MCF 10A (cell line): ENCODE results near the genes IQGAP3 and NAXE.

DNA sequence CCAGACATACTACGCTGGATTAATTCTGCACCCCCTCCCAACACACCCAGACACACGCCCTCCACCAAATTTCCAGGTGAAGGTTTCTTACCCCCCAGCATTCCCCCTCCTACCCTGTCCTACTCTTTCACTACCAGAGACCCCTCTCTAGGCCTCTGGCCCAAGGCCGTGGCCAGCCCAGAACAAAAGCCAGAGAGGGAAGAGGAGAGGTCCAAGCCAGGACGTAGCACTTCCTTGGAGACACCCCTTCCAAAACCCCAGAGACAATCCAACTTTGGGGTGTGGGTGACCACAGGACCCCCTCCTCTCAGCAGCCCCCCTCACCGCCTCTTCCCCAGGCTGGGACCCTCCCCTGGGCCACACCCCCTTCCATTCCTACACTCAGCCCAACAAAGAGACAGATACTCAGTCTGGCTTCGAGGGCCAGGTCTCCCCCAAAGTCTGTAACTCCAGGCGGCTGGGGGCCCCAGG lies 1.6 kb downstream of the MEX3A start:
- PRO-cap: no peak
- RRBS: no CpG with 5 or more reads among the region's 7 CpGs

DNA sequence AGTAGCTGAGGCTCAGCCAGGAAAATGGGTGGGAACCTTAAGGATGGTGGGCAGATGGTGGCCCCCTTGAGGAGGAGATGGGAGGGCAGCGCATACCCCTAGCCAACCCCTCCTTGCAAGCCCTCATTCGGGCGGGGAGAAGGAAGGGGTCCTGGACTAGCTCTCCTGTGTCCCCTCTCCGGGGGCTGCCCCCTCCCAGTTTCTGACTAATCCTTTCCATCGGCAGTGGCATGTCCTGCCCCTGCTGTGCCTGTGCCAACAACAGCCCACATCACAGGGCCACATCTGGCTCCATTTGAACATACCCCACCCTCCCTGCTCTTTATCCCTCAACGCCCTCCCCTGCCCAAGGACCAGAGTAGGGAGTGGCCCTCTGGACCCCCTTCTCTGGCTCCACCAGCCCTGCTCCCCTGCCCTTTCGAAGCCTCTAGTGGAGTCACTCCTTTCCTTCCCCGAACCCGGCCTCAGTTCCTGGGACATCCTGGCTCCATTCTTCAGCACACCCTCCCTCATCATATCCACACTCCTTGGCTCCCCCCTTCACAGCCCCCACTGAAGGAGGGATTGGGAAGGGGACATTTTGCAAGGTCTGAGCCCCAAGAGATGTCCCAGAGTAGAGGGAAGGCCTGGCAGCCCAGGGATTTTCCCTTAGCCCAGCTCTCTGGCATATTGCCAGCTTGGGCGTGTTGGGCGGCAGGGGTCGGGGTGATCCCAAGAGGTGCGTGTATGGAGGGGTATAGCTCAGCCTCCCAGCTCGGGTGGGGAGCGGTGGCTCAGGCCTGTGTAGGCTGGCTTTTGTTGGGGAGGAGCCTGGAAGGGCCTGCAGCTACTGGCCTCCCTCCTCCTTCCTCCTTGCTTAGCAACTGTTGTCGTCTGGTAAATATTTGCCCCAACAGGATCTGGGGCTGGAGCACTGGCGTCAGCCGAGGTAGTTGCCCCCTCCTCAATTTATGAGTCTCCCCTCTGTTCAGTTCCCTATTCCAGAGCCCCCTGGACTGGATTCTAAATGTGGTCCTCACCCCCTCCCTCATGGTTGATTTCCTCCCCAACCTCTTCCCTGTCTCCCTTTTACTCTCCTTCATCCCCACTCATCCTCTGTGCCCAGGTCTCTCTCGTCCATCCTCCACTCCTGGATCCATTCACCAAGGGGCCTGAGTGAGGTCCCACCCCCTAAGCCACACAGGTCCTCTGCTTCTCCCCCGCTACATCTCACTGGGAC lies 10.6 kb upstream of the LMNA start:
- PRO-cap: bidirectional peak, plus-strand start at position 895 of the sequence, minus-strand start at position 755 of the sequence
- RRBS: no CpG with 5 or more reads among the region's 20 CpGs

DNA sequence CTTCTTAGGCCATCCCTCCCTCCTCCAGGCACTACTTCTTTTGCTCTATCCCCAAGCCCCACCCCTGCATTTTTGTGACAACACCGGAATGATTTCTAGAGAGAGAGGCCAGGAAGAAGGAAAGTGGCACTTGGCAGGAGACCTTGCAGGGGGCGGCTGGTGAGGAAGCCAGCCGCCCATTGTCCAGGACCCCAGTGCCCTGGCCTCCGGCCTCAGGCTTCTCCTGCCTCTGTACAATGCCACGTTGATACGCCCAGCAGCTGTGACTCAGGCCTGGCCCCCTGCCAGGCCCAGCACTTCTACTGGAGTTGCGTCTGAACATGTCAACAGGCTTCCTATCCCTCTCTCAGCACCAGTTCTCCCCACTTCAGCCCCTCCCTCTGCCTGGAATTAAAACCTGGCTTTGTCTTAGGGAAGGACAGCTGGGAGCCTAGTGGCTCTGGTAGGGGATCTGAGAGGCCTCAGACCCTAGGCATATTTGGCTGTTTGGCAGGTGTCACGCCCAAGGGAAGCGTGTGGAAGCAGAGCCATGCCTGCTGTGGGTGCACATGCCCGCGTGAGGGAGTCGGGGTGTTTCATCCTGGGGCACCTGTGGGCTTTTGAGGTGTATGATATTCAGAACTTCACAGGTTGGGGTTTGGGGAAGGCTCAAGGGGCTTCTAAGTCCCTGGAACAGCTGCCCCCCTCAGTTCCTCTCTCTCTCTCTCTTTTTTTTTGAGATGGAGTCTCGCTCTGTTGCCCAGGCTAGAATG lies 9.3 kb downstream of the LMNA start:
- PRO-cap: bidirectional peak, plus-strand start at position 393 of the sequence, minus-strand start at position 233 of the sequence
- RRBS: no CpG with 5 or more reads among the region's 13 CpGs

- PRO-cap: no peak
- RRBS: no CpG with 5 or more reads among the region's 2 CpGs
Observed at GRCh38 chr1:156129459-156129693, 14.9 kb downstream of the LMNA start.

DNA sequence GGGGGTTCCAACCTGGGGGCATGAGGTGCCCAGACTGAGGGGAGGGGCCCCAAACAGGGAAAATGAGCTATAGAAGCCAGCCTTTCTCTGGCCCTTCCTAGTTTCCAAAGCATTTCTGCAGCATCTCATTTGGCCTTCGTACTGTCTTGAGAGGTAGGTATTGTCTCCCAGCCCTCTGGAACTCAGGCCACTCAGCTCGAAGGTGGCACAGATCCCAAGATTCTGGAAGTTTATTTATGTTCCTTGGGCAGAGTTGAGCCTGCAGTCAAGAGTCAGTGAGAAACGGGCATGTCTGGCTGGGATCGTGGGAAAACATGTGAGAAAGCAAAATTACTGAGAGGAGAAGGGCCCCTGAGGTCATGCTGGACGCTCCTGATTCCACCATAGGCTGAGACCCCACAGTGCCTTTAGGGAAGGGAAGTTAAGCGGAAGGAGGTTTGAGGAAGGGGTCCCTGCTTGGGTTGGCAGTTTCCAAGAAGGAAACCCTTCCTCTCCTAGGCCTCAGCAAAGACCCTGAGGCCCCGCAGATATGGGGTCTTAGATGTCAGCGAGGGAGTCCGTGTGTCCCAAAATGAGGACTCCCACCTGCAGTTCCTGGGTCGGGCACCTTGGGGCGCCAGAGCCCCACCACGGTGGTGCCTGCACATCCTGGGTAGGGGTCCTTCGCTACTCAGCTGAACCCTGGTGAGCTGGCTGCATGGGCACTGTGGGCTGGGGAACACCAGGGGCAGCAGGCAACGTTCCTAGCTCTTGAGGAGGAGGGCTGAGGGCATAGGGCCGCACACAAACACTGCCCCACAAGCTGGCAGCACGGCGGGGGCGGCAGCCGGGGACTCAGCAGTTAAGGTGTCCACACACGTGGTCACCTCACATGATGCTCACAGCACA lies 12.4 kb upstream of the SEMA4A start:
- PRO-cap: no peak
- RRBS: no CpG with 5 or more reads among the region's 20 CpGs

- PRO-cap: no peak
- RRBS: no CpG with 5 or more reads among the region's 12 CpGs
Observed at GRCh38 chr1:156154202-156154924, 978 bp downstream of the SEMA4A start.

DNA sequence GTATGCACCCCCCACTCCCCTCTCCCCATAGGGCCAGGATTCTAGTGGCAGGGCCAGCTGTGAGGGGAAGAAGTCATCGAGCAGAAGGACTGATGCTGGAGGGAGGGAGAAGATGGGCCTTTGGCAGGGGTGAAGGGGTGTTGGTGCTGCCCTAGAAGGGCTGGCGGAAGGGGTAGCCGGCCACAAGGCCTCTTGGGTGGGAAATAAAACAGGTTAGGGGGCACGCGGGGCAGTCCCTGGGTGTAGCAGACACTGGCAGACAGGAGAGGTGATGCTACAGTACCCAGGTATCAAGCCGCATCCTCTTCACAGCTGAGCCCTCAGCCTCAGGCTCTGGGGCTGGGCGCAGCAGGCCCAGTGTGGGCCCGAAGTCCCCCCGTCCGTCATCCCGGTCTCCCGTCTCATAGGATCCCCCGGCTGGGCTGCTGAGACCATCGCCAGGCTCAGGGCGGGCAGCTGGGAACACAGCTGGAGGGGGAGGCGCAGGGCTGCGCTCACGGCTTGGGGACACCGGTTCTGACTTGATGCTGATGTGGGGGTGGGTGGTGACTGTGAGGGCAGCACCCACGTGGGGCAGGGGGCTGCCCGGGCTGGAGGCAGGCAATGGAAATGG lies 32.8 kb downstream of the MEF2D start:
- PRO-cap: no peak
- RRBS: 82% methylated on average over 8 of the region's 21 CpGs

DNA sequence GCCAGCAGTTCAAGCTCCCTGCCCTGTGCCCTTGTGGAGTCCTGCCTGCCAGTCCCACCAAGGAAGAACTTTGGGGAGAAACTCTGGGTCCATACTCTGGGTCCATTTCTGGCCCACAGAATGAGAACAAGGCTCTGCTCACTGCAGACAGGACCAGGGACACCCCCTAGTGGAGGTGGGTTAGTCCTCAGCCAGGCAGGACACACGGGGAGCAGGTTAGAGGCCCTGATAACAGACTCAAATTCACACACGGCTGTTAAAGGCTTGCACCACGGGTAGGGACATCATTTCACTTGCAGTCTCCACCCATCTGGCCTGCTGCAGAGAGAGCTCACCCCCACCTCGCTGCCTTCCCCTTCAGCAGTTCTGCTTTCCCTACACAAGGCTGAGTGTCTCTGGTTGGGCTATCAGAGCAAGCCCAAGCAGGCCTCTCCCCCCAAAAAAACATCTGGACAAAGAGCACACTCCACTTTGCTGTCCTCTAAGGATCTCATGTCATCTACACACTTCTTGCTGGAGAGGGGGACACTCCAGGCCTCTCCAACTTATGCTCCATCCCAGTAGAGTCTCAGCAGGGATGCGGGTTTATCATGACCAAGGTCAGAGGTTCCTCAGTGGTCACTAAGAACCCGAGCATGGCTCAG lies 20.5 kb downstream of the MEF2D start:
- PRO-cap: no peak
- RRBS: no CpG with 5 or more reads among the region's 6 CpGs

DNA sequence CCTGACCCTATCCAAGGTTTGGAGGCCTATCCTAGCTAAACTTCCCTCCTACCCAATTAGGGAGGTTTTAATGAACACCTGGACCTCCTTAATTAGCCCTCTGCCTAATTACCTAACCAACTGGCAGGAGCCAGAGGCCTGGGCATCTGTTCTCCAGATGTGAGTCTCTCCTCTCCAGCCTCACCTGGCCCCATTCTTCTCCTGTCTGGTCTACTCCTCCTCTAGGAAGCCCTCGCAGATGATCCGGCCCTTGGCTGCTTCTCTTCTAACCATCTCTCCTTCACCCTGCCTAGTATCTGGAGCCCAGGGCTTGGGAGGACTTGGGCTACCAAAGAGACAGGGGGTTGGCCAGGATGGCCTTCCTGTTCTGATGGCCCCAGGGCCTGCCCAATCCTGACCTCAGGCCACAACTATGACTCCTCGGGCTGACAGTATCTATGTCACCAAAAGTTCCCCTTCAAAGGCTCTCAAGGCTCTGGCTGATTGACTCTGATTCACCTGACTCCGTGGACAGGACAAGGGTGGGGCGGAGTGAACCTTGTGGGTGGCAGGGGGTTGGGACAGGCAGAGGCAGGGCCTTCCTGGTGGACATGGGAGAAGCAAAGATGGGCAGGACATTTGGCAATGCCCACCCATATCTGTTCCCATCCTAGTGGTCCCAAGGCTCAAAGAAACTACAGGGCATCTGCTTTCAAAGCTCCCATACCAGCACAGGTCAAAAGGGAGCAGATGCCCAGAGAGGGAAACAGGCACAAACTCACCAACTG lies 12.8 kb downstream of the MEF2D start:
- PRO-cap: no peak
- RRBS: no CpG with 5 or more reads among the region's 5 CpGs

DNA sequence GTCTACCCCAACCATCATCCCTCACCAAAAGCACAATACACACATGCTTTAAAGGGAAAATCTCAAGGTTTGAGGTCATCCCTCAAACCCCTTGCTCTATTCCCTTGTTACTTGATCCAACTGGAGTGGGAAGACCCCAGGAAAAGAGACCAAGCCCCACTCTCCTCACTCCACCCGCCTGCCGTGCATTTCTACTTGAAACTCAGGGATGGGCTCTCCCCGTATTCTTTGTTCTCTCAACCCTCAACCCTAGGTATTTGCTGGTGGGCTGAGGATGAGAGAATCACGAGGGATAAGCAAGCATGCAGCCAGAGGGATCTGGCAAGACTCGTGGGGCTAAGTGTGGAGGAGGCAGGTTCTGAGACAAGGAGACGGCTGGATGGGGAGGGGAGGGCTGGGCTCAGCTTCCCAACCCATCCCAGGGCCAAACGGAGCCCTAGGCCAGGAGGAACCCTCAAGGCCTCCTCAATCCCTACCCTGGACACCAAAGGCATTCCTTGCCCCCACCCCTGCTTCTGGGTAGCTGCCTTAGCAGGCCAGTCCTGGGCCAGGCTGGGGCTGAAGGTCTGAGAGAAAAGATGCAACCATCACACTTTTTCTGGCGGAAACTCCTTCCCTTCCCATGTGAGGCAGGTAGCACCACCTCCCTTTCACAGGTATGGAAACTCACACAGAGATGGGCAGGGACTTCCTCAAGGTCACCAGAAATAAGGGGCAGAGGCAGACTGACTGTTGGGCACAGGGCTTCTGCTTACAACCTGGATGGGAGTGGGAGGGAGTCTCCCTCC lies 6.3 kb downstream of the MEF2D start:
- PRO-cap: no peak
- RRBS: no CpG with 5 or more reads among the region's 8 CpGs

- PRO-cap: no peak
- RRBS: no CpG with 5 or more reads among the region's 4 CpGs
Observed at GRCh38 chr1:156495120-156495561, 5.4 kb downstream of the MEF2D start.

GRCh38 chr1:156495562-156496107 lies 4.9 kb downstream of the MEF2D start:
- PRO-cap: no peak
- RRBS: no CpG with 5 or more reads among the region's 7 CpGs

GRCh38 chr1:156510483-156511165 lies 10.0 kb upstream of the MEF2D start:
- PRO-cap: bidirectional peak, plus-strand start at chr1:156511016, minus-strand start at chr1:156510741
- RRBS: no CpG with 5 or more reads among the region's 19 CpGs

DNA sequence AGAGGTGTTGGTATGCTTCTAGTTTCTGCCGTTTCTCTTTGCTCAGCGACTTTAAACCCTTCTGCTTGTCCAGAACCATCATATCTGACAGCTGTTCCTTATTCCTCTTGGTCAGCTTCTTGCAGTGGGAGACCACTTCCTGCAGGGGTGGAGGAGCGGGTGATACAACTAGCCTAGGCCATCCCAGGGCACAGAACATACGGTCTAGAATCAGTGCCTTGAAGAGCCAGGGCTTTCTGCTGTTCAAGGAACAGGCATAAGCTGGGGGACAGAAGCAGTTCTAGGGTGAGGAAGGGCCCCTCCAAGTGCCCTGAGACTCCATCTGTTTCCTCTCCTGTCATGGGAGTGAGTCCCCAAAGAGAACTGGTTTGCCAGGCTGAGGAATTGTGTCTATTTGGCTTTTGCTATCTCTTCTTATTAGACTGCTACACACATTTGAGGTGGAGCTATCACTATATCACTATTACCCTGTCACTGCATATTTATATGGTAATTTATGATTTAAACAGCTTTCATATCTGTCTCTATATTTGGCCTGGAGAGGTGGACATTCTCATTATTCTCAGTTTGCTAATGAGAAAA lies 32.4 kb downstream of the IQGAP3 start:
- PRO-cap: no peak
- RRBS: no CpG with 5 or more reads among the region's 4 CpGs

DNA sequence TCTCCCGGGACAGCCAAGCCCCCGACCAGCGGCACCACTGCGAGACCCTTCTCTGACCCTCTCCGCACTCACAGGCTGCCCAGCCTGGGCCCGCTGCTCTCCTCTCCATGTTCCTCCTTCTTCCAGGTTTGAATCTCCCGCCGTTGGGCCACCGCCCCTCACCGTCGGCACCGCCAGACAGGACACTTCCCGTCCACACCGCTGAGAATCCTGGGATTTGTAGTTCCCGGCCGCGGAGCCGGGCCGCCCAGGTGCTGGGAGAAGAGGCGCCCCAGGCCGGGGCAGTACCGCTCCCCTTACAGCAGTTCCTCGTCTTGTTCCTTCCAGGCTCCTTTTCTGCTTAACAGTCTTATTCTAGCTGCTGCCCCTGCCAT lies at the start of gene IQGAP3:
TSS of gene IQGAP3 (minus strand) at position 145 of the 374 bp plus-strand sequence.
- PRO-cap: bidirectional peak, plus-strand start at position 222 of the sequence, minus-strand start at position 130 of the sequence
- RRBS: 3% methylated on average over 5 of the region's 23 CpGs

- PRO-cap: bidirectional peak, plus-strand start at chr1:156591775, minus-strand start at chr1:156591710; bidirectional peak, plus-strand start at chr1:156592163, minus-strand start at chr1:156592164; bidirectional peak, plus-strand start at chr1:156592434, minus-strand start at chr1:156592350
- RRBS: under 1% methylated on average over 12 of the region's 70 CpGs
Observed at GRCh38 chr1:156591501-156592540, at the start of gene NAXE. TSS of gene NAXE (plus strand) at chr1:156591776.

- PRO-cap: no peak
- RRBS: no CpG with 5 or more reads among the region's 5 CpGs
Observed at GRCh38 chr1:156663106-156663732, 14.0 kb downstream of the NES start.

- PRO-cap: no peak
- RRBS: no CpG with 5 or more reads among the region's 12 CpGs
Observed at GRCh38 chr1:156670019-156670955, 6.9 kb downstream of the NES start.

DNA sequence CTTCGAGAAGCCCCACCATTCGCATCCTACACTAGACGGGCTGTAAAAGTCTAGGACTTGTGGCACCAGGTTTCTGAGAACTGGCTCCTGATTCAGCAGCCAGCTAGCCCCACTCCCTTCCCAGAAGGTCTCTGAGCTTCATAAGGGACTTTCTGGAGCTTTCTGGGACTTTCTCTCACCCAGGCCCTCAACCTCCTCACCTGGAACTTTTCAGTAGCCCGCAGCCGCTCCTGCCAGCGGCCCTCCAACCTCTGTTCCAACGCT lies 993 bp downstream of the NES start:
- PRO-cap: no peak
- RRBS: no CpG with 5 or more reads among the region's 7 CpGs

DNA sequence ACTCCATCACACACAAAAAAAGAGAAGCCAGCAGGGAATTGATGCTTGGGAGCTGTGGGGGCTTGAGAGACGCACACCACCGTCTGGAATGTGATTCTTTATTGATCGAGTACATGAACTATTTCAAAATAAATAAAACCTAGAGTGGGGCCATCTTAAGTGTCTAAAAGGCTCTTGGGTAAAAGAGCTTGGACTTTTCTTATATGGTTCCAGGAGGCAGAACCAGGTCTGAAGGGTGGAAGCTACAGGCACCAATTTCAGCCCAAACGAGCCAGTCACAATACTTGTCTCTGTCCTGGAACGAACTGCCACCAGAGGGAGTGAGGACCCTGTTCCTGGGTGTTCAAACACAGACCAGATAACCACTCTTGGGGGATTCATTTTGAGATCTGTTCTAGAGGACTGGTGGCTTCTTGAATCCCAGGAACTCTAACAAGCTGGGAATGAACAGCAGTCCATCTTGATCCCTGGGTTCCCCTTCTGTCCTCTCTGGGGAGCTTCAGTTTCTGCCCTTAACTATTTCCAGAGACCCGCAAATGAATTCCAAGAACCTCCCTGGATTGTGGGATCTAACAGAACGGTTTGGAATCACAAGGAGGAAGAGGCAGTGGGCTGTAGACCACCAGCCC lies 11.8 kb upstream of the NES start:
- PRO-cap: no peak
- RRBS: no CpG with 5 or more reads among the region's 7 CpGs